Subcutaneous adipose tissue (tissue), 3 donors: Measurements from ENCODE around the genes PRR7 and DDX41.

GRCh38 chr5:176619316-176619657, 9.3 kb upstream of the GPRIN1 start:
- PRO-cap = no peak
- RAMPAGE, long total RNA, 3 experiments = no peak in any of the 3 experiments

DNA sequence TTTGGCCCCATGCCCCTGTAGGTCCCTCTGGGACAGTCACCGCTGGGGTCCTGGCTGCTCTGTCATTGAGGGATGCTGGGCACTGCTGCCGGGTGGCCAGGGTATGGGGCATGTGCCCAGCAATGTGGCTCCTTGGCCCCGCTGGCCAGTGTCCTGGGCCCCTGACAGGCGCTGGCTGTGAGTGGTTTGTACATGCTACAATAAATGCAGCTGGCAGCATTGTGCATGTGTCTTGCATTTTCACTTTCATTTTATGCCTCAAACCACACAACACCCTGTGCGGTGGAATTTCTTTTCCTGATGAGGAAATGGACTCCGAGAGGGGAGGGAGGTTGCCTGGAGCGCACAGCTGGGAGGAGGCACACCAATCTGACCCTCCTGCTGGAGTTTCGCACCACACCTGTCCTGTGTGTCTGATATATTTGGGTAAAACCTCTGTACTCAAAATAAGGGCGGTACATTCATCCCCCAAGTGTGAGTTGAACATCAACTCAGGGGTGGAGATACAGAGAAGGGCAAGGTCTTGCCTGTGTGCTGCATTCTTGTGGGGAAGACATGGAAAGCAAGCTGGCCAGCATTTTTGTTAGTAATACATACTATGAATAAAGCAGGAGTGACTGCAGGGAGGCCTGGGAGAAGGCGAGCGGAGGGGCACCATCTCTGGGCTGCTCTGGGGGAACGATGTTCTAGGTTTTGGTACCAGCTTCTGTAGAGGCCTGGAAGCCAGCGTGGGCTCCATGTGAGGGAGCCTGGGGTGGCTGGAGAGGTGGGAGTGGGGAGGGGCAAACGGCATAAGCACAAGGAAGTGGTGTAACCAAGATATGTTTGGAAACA, 11.8 kb downstream of the TSPAN17 start:
- PRO-cap = no peak
- RAMPAGE, long total RNA, 3 experiments = no peak in any of the 3 experiments

- PRO-cap = no peak
- RAMPAGE, long total RNA, 3 experiments = no peak in any of the 3 experiments
Observed at GRCh38 chr5:176862062-176862968, 36.8 kb downstream of the HK3 start.

GRCh38 chr5:177327514-177328735, 16.2 kb upstream of the MXD3 start:
- PRO-cap = no peak
- RAMPAGE, long total RNA, 3 experiments = no peak in any of the 3 experiments

GRCh38 chr5:177366473-177367805, 9.2 kb downstream of the RGS14 start:
- PRO-cap = bidirectional peak, plus-strand start at chr5:177367314, minus-strand start at chr5:177367220
- RAMPAGE, long total RNA, 3 experiments = no peak in any of the 3 experiments

- PRO-cap = no peak
- RAMPAGE, long total RNA, 3 experiments = no peak in any of the 3 experiments
Observed at GRCh38 chr5:177399776-177400418, 564 bp downstream of the PFN3 start.

DNA sequence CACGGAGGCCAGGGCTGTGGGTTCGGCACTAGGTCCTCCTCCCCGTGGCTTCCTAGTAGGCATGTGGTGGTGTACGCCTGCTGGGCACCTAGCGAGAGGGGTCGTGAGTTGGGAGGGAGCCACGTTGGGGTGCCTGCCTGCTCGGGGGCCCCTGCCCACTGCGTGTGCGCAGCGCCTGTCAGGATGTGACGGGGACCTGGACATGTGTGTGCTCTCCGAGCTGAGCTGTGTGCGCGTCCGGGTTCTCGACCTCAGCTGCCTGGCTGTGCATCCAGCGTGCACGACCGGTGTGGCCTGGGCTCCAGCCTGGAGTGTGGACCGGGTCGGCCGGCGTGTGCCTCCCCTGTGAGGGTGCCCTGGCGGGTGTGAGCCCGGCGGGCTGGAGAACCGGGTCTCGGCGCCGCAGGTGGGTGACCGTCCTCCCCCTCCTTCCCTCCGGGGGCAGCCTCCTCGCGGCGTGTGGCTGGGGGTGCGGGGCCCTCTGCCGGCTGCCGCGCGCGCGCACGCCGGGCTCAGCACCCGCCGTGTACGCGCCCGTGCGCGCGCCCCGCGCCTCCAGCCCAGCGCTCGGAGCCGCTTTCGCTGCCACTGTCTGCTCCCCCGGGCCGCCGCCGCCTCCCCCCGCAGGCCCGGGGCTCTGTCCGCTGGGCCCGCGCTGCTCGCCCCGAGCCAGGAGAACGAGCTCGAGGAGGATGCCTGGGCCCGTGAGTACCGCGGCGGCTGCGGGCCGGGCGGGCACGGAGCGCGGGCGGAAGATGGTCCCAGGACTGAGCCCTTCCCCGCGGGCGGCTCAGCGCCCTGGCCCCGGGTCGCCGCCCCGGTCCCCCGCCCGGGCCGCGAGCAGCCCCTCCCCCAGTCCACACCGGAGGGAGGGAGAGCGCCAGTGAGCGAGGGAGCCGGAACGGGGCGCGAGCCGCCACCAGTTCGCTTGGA, at the start of gene PRR7:
Gene PRR7, plus strand, starts transcription at position 558 of the 933 bp plus-strand sequence.
- PRO-cap = no peak
- RAMPAGE, long total RNA, 3 experiments = no peak in any of the 3 experiments

GRCh38 chr5:177485130-177485815, 11.8 kb upstream of the DBN1 start:
- PRO-cap = no peak
- RAMPAGE, long total RNA, 3 experiments = no peak in any of the 3 experiments

DNA sequence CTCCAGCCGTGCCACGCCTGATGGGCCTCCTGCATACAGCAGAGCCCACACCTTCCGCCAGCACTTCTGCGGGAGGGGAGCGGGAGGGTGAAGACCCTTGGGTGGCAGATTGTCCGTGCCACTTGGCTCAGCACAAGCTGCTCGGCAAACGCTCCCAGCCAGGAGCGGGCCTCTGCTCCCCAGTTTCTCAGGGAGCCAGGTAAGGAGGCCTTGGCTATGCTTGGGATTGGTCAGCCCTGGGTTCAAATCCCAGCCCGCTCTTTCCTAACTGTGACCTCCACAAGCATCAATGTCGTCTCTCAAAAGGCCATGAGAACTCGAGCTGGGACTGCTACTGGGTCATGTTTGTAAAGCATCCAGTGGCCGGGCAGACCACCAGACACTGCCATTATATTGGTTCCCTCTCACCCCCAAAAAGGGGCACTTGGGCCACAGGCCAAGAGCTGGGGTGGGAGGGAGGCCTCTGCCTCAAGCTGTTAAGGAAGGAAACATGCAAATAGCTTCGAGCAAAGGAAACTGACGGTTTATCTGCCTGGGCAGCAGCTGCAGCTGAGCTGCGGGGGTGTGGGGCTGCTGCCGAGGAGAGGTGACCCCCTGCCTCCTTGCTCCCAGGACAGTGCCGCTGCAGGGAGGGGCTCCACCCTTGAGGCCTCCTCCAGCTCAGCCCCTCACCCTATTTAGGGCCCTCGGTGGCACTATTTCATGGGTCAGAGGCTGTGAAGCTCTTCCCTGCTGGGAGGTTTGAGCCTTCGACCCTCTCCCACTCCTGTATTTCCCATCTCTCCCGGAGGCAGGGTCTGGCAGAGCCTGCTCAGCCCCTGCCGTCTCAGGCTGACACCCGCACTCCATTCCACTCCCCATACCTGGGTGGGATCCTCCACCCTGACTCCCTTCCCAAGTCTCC, 897 bp downstream of the DOK3 start:
- PRO-cap = no peak
- RAMPAGE, long total RNA, 3 experiments = no peak in any of the 3 experiments

DNA sequence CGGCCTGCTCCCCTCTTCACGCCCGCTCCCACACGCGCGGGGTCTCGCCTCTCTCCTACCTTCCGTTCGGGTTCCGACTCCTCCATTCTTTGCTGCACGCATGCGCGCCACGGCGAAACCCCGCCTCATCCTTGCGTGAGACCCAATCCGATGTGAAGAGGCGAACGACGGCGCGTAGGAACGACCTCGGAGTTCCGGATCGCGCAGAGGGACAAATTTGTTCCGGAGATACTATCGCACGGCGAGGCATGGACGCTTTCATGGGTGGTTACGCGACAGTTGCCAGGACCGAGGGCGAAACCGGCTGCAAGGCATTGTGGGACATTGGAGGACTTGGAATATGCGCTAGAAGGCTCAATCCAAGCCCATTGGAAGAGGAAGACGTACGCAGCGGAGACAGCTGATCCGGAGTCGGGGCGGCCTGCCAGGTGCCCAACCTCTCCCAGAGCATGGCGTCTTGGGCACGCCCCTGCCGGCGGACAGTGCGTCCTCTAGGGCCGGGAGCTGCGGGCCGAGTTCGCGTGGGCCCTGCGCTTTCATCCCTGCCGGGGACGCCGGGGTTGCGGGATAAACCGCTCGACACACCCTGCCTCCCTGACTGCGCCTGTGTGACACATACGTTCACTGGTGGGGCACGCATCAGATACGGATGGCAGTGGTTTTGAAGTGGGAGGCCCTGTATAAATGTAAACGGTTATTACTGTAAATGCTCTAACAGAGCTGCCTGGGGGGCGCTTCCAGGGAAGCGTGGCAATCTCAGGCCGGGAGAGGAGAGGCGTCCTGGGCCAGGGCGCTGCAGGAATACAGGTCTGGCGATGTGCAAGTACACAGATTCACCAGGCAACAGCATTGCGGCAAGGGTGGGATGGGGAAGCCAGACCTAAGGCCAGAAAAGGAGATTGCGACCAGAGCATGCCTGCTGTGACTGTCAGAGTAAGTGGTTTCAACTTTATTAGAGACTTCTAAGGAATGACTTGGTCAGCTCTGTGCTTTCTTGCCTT, at the start of gene DDX41:
Gene DDX41, minus strand, starts transcription at position 102 of the 1,001 bp plus-strand sequence.
- PRO-cap = bidirectional peak, plus-strand start at position 362 of the sequence, minus-strand start at position 102 of the sequence; unidirectional peak, plus-strand start at position 482 of the sequence
- RAMPAGE, long total RNA, 3 experiments = start-site peak on the minus strand in 3 of 3 experiments, centred at positions 78 to 91 of the sequence, 48 to 133 reads per replicate

- PRO-cap = no peak
- RAMPAGE, long total RNA, 3 experiments = no peak in any of the 3 experiments
Observed at GRCh38 chr5:177524268-177524907, 7.6 kb upstream of the DDX41 start.

GRCh38 chr5:177530319-177530896, 13.6 kb upstream of the DDX41 start:
- PRO-cap = no peak
- RAMPAGE, long total RNA, 3 experiments = no peak in any of the 3 experiments

DNA sequence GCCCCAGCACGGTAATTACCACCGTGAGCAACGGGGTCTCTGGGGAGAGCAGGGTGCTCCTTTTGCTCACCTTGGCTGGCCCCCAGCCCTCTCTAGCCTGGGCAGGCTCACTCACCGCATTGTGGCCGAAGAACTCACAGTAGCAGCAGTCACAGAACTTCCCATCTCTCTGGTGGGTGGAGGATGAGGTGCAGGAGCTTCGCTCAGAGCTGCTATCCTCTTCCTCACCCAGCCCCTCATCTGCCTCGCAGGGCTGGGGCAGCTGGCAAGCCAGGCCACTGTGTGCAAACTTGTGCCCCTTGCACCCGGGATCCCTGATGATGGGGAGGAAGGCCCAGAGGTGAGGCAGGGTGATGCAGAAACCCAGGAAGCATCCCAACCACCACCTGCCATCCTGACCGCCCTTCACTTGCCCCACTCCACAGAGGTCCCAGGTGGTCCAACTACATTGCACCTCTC, 15.6 kb upstream of the DDX41 start:
- PRO-cap = no peak
- RAMPAGE, long total RNA, 3 experiments = no peak in any of the 3 experiments

GRCh38 chr5:177552839-177553678, 1.3 kb downstream of the FAM193B start:
- PRO-cap = no peak
- RAMPAGE, long total RNA, 3 experiments = no peak in any of the 3 experiments

DNA sequence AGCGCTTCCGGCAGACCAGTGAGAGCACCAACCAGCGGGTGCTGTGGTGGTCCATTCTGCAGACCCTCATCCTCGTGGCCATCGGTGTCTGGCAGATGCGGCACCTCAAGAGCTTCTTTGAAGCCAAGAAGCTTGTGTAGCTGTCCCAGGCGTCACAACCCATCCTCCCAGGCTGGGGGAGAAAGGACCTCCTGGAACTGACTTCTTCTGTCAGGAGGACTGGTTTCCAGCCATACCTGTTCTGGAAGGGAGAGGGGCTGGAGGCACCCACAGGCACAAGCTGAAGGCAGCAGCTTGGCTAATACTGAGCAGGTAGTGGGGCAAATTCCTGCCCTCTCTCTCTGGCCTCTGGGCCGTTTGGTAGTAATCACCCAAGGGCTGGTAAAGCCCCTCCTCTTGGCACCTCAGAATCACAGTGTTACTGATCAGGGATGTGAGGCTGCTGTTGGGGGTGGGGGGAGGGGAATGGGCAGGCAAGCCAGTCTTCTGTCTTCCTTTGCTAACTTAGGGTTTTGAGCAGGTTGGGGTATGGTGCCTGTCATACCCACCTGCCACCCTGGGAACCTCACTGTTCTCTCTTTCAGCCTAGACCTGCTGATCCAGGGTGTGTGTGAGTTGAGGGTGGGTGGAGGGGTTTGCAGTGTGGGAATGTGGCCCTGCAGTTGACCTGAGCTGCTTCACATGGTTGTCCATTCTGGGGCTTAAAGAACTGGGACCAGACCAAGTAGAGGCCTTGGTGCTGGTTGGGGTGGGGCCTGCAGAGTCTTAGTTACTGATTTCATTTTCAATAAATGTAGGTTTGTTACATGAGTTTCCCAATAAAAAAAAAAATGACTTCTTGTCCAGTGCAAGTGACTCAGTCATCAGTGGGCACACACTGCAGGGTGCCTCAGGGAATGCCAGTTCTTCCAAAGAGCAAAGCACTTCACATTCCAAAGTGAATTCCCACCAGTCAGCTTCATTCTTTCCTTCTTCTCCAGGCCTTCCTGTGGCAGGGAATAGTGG, 3.6 kb downstream of the TMED9 start:
- PRO-cap = no peak
- RAMPAGE, long total RNA, 3 experiments = no peak in any of the 3 experiments

DNA sequence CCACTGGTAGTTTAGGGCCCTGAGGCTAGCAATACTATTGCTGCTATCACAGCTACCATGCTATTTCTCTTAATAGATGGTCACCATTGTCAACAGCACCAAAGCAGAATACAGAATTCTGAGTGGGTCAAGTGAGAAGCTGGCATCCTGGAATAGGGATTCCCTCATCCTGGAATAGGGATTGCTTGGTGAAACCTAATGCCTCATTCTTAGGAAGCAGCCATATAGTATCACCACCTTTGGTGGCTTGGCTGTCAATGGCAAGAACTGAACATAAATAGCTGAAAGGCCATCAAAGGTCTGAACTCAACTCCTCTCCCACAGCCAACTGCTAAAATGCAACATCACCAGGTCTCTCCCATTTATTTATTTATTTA, 33.7 kb downstream of the B4GALT7 start:
- PRO-cap = no peak
- RAMPAGE, long total RNA, 3 experiments = no peak in any of the 3 experiments

- PRO-cap = no peak
- RAMPAGE, long total RNA, 3 experiments = no peak in any of the 3 experiments
Observed at GRCh38 chr5:177638077-177638746, 38.3 kb downstream of the B4GALT7 start.

GRCh38 chr5:177641498-177642100, 41.7 kb downstream of the B4GALT7 start:
- PRO-cap = no peak
- RAMPAGE, long total RNA, 3 experiments = no peak in any of the 3 experiments

GRCh38 chr5:178045932-178046341, 49.9 kb upstream of the PROP1 start:
- PRO-cap = no peak
- RAMPAGE, long total RNA, 3 experiments = no peak in any of the 3 experiments

GRCh38 chr5:178068067-178068789, 45.1 kb upstream of the N4BP3 start:
- PRO-cap = no peak
- RAMPAGE, long total RNA, 3 experiments = no peak in any of the 3 experiments